HGPS cell (cell line): ENCODE measurements around a stretch of chr10.

- RRBS = 2% methylated on average over 44 of the region's 71 CpGs
Observed at GRCh38 chr10:135913-136650, 827 bp downstream of the ZMYND11 start.

- RRBS = no CpG with 5 or more reads among the region's 5 CpGs
Observed at GRCh38 chr10:155569-156425, 20.5 kb downstream of the ZMYND11 start.

GRCh38 chr10:323714-324344 is 188.6 kb downstream of the ZMYND11 start:
- RRBS = no CpG with 5 or more reads among the region's 15 CpGs

GRCh38 chr10:333165-333880 is 198.1 kb downstream of the ZMYND11 start:
- RRBS = no CpG with 5 or more reads among the region's 13 CpGs

DNA sequence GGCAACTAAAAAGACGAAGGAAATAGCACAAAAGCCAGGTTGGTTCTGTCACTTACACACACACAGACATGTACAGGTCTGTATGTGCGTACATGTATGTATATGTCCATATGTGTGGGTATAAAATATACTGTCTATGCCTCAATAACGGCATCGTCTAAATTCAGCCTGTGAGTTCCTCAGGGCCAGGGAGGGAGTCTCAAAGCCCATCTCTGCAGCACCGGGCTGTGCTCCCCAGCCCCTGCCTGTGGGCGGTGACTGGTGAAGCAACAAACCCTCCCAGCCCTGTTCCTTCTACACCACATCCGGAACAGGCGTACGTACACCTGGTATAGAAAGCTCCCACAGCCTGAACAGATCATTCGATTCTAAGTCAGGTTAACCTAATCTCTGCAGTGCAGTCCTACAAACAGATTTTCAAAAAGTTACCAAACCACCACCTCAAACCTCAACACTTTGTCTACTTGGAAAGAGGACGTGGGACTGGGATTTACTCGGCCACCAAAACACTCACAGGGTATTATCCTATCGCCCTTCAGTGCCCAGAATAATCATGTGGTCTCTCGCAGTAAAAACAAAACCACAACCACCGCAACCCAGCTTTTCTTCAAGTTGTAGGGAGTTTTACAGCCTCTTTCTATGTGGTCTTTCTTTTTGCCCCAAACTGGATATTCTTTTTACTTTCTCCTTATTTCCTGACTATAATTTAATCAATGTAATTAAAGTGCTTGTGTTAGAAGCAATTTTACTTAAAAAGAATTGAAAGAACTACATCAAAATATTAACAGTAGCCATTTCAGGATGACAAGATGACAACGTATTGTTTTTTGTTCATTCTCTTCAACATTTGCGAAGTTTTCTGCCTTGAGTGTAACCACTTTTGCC is 238.4 kb downstream of the DIP2C start:
- RRBS = 79% methylated on average over 3 of the region's 17 CpGs

GRCh38 chr10:645487-645990 is 43.9 kb downstream of the DIP2C start:
- RRBS = no CpG with 5 or more reads among the region's 5 CpGs

DNA sequence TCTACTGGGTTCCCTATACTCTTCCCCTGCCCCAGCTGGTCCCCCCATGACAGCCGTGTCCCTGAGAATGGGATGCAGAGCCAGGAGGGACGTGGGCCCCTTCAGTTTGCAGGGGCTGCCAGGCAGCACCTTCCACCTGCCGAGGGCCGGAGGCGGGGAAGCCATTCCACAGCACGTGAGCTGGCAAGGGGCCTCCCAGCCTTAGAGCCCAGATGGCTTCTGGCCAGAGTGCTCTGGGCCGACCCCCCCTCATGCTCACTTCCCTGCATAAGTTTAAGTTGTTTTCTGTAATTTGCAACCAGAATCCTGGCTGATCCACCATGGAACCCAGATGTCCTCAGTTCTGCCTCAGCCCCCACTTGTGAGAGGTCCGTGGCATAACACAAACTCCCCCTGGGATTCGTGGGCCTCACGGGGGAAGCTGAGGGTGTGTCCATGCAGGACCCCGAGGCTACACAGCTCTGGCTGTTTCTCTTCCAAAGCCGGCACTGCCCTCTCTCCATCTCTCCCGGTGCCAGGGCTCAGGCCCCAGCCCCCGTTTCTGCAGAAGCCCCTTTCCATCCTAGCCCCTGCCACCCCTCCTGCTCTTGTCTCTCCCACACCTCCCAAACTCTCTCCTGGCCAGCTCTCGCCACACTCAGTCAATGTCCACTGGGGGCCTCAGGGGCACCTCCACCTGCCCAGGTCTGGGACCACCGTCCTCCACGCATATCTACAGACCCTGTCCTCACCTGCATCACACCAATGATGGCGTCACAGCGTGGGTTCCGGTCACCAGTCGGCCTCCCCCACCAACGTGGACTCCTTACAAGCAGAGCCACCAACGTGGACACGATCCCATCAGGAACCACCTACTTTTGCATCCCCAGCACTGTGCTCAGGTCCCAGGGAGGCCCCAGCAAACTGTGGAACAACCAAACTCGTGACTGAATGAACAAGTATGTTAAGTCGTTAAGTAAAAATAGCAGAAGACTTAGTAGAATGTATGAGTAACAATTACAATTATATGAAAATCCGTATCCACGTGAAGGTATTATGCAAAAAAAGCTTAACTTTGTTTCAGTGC is 38.6 kb downstream of the DIP2C start:
- RRBS = no CpG with 5 or more reads among the region's 28 CpGs

- RRBS = no CpG with 5 or more reads among the region's 17 CpGs
Observed at GRCh38 chr10:660920-661701, 28.4 kb downstream of the DIP2C start.

DNA sequence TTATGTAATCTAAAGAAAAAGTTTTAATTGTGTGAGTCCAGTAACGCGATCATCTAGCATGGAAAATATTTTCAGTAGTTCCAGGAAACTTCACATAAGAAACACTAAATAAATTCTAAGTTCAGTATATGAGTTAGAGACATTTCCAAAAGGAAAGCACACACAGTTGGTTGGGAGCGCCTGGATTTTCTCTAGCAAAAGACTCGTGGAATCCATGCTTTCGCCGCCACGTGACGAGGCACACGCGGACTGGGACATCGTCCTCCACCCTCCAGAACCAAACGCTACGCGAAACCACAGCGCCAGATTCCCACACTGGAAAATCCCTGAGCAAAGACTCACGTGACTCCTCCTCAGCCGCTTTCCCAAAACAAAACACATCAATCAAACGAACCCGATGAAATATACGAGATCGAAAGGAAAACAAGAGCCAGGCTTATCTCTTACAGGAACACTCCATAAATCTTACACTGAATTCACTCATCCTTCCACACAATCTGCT is 24.0 kb downstream of the DIP2C start:
- RRBS = no CpG with 5 or more reads among the region's 21 CpGs

GRCh38 chr10:679987-680822 is 9.3 kb downstream of the DIP2C start:
- RRBS = no CpG with 5 or more reads among the region's 19 CpGs

- RRBS = 34% methylated on average over 6 of the region's 30 CpGs
Observed at GRCh38 chr10:789330-789936, 100.0 kb upstream of the DIP2C start.

- RRBS = no CpG with 5 or more reads among the region's 14 CpGs
Observed at GRCh38 chr10:872918-873584, 58.5 kb downstream of the LARP4B start.

DNA sequence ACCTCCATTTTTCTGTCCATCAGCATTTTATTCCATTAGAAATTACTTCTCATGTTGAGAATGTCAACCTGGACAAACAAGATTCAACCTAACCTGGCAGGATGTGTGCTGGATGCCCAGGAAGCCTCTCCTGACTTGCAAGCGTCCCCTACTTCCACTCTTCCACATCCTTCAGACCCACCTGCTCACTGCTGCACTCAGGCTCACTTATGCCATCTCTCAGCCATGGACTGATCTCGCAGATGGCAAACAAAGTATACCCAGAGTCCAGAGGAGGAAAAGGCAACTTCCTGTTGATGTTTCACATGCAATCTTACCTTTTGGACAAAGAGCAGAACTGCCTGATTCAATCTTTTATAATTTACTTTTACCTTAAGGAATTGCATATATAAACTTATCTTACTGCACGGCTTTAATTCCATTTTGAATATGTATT is 28.5 kb downstream of the LARP4B start:
- RRBS = no CpG with 5 or more reads among the region's 3 CpGs

DNA sequence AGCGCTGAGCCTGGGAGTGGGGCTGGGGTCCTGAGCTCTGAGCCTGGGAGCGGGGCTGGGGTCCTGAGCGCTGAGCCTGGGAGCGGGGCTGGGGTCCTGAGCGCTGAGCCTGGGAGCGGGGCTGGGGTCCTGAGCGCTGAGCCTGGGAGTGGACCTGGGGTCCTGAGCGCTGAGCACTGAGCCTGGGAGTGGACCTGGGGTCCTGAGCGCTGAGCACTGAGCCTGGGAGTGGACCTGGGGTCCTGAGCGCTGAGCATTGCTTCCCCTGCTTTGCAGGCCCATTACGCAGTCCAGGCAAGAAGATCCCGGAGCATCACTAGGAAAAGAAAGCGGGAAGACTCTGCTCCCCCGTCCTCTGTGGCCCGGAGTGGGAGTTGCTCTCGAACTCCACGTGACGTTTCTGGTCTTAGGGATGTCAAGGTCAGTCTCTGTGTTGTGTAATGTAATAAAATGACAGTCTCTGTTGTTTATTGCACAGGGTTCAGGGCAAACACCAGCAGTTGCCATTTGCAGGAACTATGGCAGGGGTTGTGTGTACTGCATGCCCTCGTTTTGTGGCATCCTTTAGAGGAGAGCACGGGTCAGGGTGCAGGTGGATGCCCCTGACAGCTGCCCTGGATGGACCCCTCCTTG is 10.1 kb downstream of the IDI2 start:
- RRBS = 96% methylated on average over 4 of the region's 20 CpGs

DNA sequence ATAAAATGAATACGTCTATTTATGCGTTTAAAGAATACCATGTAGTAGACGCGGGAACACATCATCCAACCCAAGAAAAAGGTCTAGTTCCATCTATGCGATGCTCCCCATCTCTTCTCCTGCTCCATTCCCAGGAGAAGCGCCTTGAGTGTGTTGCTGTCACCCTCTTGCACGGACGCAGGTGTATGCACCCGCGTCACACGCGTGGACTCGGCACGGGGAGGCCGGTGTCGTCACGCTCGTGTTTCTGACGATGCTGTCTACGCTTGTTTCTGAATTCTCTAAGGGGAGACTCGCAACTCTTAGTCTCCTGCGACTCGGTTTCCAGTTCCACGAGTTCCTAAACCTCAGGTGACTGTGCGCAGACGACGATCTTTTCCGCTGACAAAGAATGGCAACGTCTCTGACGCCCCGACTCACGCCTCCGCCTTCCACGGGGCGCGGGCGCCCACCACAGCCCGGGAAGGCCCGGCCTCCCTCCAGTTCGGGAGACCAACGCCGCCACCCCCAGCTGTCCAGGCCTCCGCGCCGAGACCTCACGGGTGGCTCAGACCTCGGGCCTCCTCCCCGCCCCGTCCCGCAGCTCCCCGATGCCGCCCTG is 593 bp downstream of the IDI1 start:
- RRBS = no CpG with 5 or more reads among the region's 52 CpGs

DNA sequence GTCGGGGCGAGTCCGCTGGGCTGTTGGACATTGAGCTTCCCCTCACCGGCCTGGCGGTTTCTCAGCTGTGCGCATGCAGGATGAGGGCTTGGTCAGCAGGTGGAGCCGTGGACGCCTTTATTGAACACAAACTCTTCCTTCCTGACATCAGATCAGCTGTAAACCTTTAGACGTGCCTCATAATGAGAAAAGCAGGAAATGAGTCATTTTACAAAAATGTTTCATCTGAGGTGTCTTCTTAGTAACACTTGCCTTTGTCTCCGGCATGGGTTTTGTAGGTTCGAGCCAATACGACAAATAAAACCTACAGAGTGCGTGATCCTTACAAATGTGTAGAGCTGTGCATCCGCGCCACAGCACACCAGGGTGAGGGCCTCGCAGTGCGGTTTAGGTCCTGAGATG is 54.0 kb downstream of the WDR37 start:
- RRBS = no CpG with 5 or more reads among the region's 17 CpGs

- RRBS = no CpG with 5 or more reads among the region's 21 CpGs
Observed at GRCh38 chr10:1187866-1189017, 132.1 kb downstream of the WDR37 start.

- RRBS = no CpG with 5 or more reads among the region's 9 CpGs
Observed at GRCh38 chr10:1297647-1298053, 241.5 kb downstream of the WDR37 start.

GRCh38 chr10:1658324-1658676 is 79.0 kb downstream of the ADARB2 start:
- RRBS = no CpG with 5 or more reads among the region's 3 CpGs

- RRBS = no CpG with 5 or more reads among the region's 10 CpGs
Observed at GRCh38 chr10:3048500-3049107, 18.7 kb upstream of the PFKP start.